ENCODE measurements around a stretch of chr3.

DNA sequence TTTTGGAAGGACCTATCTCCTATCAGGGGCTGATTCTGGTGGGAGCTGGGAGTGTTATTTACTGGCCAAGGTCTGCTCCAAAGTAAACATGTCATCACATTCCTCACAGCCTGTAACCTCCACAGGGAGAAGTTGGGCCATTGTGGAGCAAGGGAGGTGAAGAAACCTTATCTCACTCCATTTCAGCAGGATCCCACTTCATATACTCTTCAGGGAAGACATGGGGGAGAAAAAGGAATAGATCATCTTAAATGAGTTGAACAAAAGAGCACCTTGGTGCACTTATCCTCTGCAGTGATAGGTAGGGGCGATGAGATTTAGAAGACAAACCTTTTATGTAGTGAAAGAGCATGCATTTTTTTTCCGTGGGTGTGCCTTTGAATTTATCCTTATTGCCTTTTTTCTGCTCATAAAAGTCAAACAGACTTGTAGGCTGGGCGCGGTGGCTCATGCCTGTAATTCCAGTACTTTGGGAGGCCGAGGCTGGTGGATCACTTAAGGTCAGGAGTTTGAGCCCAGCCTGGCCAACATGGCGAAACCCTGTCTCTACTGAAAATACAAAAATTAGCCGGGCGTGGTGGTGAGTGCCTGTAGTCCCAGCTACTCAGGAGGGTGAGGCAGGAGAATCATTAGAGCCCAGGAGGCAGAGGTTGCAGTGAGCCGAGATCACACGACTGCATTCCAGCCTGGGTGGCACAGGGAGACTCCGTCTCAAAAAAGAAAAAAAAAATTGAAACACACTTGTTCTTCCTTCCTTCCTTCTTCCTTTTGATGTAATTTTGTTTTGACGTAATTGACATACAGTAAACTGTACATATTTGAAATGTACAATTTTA lies 15.5 kb upstream of the FLNB start:
- PRO-cap = no peak

DNA sequence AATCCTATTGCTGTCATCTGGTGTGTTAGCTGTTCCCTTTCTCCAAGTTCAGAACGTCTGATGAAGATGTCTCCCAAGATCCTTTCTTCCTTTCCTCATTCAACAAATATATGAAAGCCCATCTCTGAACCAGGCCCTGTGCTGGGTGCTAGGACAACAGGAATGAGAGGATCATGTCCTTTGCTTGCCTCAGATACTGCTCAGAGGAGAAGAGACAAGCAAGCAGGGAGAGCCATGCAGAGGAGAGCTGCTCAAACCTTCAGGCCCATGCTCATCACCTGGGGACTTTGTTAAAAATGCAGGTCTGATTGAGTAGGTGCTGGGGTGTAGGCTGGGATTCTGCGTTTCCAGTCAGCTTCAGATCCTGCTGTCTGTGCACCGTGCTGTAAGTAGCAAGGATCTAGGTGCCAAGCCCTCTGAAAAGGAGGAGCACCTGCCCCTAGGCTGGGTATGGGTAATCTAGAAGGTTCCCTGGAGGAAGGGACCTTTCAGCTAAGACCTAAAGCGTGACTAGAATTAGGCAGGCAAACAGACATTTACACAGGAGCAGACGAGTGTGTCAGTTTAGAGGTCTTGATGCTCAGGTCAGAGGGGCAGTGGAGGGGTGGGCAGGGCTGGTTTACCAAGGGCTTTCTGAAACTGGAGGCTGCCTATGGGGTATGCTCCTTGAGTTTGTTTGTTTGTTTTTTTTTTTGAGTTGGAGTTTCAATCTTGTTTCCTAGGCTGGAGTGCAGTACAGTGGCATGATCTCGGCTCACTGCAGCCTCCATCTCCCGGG lies 7.3 kb downstream of the FLNB start:
- PRO-cap = no peak

GRCh38 chr3:58035079-58035784 lies 27.0 kb downstream of the FLNB start:
- PRO-cap = no peak

- PRO-cap = no peak
Observed at GRCh38 chr3:58041604-58042572, 33.7 kb downstream of the FLNB start.

- PRO-cap = no peak
Observed at GRCh38 chr3:58043696-58044337, 35.6 kb downstream of the FLNB start.

GRCh38 chr3:58048145-58048832 lies 40.1 kb downstream of the FLNB start:
- PRO-cap = no peak

- PRO-cap = no peak
Observed at GRCh38 chr3:58048915-58049922, 41.0 kb downstream of the FLNB start.

GRCh38 chr3:58115855-58116739 lies 94.7 kb downstream of the DNASE1L3 start:
- PRO-cap = no peak

DNA sequence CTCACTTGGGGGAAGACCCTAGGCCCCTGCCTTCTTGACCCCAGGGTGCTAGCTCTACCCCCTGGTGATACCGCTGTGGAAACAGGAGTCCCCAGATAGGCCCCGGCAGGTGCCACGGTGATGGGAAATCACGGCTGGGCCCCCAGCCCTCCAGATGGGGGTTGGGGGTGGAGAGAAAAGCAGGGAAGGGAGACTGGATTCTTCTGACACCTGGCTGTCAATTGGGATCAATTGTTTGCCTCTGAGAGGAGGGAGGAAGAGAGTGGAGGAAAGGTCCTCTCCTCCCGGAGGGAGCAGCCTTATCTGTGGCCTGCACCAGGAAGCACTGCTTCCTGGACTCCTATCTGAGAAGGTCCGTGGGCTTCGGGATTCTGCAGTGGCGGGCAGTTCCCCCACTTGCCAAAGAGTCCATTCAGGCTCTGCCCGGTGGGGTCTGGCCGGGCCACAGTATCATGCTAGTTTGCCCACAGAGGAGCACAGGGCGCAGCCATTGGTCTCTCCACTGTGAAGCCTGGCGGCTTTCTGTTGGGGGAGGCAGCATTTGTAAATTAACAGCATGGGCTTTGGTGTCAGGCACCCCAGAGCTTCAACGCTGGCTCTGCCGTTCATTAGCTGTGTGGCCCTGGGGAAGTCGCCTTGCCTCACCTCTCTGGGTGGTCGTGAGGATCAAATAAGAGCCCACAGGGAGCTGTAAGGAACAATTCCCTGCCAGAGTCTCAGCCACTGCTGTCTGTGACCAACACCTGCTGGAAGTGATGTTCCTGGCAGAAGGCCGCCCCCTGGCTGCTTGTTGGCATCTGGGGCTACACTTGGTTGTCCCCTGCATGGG lies 37.3 kb downstream of the DNASE1L3 start:
- PRO-cap = no peak

DNA sequence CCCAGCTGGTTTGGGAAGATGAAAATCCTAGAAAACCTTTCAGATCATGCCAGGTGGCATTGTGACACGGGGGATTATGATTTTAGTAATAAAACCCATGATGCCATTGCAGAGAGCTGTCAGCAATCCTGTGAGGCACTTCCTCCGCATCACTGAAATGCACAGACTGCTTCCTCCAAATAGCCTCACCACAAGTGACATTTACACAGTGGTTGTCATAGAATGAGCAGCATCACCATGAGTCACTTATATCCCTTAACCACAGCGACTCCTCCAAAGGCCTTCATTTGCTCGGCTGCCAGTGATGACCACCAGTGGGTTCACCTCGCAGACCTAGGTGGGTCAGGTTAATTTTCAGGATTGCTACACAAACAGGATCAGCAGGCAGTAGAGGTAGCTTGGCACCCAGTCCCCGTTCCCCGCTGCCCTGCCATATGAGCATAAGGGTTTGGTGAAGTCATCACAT lies 22.8 kb downstream of the ABHD6 start:
- PRO-cap = no peak

DNA sequence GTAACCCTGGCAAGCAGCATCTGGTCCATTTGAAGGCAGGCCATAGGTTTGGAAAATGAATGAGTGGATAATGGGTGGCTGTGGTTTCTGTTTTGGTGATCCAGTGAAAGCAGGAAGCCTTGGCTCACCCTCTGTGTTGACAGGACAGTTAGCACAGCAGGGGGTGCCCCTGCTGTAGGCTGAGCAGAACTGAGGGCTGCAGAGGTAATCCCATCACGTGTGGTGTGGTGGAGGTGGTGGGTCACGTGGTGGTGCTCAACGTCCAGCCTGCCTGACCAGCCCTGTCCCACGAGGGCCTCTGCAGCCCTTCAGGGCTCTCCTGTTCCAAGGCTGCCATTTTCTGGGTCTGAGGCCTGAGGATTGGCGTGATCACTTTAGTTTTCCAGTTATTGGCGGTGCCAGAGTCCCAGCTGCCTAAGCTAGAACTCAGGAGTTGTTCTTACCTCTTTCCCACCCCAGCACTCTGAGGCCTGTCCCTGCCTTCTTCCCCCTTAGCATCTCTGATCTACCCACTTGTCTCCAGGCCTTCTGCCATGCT lies 15.9 kb downstream of the ACOX2 start:
- PRO-cap = no peak

- PRO-cap = no peak
Observed at GRCh38 chr3:58532702-58533479, 4.1 kb downstream of the ACOX2 start.

DNA sequence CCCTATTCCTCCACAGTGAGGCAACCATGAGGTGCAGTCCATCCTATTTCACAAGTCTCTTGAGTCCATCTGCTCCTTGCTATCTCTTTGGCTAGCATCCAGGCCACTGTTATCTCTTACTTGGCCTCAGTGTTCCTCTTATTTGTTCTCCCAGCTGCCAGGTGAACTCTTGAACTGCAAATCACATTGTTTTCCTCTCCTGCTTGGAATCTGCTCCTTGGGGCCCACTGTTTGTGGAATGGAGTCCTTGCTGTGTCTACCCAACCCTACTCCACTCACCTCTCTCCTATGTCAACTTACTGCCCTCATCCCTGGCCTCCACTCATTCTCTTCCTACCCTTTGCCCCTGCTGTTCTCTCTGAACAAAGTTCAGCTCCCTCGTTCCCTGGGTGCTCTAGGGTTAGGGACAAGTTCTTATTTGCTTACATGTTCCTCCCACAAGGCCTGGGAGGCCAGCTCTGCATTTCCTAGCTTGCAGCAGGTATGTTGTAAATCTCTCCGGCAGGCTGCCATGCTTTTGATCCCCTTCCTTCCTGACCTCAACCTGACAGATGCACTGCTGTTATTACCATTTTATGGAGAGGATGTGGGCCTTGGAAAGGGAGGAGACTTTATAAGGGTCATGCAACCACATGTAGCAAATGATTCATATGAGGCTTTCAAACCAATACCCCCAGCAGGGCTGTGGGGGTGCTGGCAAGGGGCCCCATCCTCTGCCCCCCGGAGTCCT lies 991 bp downstream of the ACOX2 start:
- PRO-cap = no peak

DNA sequence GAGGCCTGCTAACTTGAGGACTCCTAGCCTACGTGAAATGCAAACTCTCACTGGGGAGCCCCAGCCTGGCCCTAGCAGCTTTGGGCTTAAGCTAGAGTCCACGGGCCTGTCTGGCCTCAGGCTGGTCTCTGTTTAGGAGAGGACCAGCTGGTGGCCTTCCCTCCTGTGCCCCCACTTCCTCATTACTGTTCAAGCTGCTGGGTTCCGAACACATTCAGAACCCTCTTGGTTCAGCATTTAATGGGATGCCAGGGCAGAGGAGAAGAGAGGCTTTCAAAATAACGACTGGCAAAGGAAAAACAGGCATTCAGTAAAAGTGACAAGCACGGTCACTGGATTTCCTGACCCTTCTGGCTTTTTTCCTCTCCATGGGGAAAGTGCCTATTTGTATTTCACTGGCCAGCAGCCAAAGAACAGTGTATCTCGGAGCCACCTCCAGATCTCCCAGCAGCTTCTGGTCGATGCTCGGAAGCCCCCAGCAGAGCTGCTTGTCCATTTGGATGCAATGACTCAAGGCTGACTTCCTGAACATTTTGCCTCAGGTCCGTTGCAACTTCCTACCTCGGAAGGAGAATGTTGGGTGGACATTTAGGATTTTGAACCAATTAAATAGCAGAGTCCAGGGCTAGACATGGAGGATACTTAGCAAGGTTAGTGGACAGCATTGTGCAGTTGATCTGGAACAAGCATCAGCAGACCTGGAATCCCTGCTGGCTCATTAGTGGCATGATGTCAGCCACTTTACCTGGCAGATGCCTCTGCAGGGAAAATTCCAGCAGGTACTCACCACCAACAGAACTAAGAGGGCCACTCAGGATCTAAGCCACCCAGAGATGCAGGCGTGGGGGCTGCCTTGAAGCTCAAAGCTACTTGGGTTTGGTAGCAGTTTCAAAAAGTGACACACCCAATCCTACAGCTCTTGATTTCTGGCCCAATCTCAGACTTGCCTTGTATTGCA lies 1.2 kb downstream of the FAM107A start:
- PRO-cap = no peak

DNA sequence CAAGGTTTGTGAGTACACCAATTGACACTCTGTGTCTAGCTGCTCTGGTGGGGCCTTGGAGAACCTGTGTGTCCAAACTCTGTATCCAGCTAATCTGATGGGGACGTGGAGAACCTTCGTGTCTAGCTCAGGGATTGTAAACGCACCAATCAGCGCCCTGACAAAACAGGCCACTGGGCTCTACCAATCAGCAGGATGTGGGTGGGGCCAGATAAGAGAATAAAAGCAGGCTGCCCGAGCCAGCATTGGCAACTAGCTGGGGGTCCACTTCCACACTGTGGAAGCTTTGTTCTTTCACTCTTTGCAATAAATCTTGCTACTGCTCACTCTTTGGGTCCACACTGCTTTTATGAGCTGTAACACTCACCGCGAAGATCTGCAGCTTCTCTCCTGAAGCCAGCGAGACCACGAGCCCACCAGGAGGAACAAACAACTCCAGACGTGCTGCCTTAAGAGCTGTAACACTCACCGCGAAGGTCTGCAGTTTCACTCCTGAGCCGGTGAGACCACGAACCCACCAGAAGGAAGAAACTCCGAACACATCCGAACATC lies 1.7 kb upstream of the CFAP20DC start:
- PRO-cap = no peak

DNA sequence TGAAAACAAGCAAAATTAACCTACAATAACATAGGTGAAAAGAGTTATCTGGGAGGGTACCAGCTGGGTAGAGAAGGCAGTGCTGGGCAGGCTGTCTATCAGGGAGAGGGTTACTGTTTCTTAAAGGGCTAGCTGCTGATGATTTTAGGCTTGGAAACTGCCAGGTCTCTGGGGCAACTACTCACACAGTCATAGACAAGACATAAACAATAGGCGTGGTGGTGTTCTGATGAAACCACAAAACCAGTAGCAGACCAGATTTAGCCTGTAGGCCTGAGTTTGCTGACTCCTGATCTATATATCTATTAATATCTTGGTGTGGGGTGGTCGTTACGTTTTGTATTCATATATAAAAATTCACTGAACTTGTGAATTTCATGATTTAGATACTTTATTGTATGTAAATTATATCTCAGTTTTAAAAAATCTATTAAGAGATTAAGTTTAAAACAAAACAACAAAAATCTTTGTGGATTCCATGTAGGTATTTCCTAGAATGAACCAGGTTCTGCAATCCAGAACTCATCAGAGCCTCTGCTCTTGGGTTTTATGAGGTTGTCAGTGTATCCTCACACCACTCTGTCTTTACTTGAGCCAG lies 374.9 kb upstream of the CFAP20DC start:
- PRO-cap = no peak

DNA sequence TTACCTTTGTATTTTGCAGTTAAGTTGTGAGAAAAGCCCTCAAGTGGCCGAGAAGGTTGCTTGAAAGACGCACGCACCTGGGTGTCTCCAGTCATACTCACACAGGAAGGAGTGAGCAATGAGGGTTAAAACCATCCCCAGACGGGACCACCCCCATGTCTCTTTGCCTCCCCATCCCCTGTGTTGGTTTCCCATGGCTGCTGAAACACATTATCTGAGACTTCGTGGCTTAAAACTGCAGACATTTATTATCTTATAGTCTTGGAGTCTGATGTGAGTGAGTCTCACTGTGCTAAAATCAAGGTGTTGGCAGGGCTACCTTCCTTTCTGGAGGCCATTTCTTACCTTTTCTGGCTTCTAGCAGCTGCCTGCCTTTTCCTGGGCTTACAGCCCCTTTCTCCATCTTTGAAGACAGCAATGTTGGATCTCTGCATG lies 376.2 kb upstream of the CFAP20DC start:
- PRO-cap = no peak

GRCh38 chr3:60467165-60467919 lies 783.9 kb downstream of the FHIT start:
- PRO-cap = no peak

DNA sequence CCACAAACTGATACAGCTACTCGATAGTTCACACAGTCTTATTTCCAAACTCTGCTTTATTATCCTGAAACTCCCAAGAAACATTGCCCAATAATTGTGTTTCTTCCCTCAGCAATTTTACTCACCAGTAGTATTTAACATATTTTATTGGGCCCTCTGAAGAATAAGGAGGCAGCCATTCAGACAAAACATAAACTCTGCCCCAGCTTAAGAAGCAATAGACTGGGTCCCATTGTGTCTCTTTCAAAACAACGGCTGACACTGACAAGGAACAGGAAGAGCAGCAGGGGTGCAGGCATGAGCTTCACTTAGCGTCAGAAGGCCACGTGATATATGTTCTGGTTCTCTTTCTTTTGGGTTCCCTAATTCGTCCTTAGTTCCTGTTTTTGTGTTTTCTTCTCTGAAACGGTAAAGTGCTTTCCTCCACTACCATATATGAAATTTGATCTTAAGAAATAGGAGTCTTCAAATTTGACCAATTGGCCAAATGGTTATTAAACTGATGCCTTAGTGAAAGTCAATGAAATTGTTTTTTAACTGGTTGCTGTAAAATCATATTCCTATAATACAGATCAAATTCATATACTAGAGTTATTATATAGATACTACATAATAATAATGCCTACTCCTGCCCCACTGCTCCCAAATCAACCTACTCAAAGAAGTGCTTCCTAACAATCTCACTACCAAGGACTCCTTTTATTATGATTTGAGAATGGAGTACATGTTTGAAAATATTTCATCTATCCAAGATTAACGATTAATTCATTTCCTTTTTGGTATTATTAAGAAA lies 242.1 kb downstream of the FHIT start:
- PRO-cap = no peak

- PRO-cap = no peak
Observed at GRCh38 chr3:61518609-61519137, 42.7 kb upstream of the PTPRG start.